Bronchus fibroblast of lung (primary cell): ENCODE measurements around a stretch of chr2.

DNA sequence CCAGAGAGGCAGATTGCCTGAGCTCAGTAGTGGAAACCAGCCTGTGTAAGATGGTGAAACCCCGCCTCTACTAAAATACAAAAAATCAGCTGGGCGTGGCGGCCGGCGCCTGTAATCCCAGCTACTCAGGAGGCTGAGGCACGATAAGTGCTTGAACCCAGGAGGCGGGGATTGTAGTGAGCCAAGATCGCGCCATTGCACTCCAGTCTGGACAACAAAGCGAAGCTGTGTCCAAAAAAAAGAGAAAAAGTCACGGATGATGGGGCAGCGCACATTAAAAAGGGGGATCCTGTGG is 30.2 kb upstream of the RAB6D start:
- RAMPAGE, long total RNA = no peak

DNA sequence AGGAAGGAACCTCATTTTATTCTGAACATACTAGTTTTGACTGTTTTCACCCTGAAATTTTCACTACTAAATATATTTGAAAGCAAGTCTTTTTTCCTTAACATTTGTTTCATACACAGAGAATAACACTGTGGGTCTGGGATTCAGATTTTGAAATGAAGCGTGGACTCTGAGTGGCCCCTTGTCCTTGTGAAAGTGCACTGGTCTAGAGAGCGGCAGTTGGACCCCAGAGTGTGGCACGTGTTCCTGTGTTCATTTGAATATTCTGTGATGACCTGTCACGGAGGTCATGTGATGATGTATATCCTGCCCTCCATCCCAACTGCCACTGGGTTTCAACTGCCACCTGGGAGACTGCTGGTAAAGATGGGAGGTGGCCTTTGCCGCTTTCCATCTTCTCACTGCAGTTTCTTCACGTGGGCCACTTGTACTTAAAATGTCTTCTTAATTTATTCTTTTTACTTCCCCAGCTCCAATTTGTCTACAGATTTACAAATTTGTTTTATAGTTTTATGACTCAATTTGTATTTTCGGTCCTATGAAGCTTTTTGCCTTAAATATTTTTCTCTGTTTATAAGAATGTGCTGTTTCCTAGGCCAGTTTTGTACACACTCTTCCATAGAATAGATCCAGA is 38.7 kb upstream of the RAB6D start:
- RAMPAGE, long total RNA = no peak

- RAMPAGE, long total RNA = no peak
These were observed 50.9 kb upstream of the TUBA3D start for GRCh38 chr2:131424743-131425706.

- RAMPAGE, long total RNA = no peak
These were observed 15.4 kb upstream of the CCDC74A start for GRCh38 chr2:131512004-131513037.

GRCh38 chr2:131725582-131726281 is 198.0 kb downstream of the CCDC74A start:
- RAMPAGE, long total RNA = no peak

DNA sequence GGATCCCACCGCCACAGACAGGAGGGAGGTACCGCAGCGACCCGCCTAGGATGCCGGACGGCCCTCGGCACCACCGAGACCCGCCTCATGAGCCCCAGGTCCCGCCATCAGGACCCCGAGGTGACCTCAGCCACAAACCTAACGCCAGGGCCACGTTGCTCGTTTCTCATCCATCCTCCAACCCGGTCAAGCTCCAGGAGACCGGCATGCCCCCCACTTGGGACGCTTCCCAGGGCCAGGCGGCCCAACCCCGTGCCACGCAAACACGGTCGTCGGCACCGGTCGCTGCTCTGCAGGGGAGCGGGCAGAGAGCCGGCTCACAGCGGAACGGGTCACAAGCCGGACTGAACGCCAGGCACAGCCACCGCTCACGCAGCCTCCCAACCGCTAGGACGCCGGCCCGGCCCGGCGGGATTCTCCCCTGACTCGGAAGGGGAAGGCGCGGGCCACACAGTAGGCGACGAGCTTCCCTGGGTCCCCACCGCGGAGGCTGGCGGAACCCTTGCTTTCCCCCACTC is 95.3 kb upstream of the ANKRD30BL start:
- RAMPAGE, long total RNA = no peak

DNA sequence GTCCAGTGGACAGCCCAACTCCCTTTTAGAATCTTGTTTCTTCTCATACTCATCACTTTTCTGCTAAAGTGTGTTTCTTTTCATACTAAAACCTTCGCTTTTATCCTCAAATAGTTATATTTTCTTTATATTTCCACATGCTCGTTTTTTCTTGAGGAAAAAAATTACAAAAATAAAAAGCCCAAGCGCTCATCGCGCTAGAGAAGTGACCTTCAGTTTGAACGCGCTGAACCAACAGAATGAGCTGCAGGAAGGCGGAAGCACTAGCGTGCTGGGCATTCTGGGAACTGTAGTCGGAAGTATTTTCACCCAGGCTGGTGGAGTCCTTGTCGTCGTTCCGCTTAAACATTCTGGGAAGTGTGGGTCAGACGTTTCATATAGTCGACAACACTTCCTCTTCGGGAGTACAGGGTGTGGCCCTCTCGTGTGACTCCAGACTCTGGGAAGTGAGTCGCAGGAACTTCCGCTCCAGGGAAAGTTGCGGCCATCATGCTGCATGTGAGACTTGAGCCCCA is 84.3 kb upstream of the GPR39 start:
- RAMPAGE, long total RNA = no peak

DNA sequence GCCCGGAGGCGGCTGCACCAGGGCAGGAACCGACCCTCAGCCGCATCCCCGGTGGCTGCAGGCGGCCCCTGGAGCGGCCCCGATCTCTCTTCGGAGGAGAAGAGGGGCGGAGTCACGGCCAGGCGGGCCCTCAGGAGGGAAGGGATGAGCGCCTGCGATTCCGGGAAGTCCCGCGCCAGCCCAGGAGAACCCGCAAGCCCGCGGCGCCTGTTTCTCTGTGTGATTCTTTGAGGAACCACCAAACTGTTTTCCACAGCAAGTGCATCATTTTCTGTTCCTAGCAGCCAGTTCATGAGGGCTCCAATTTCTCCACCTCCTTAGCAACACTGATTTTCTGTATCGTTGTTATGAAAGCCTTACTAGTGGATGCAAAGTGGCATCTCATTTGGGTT is 63.1 kb upstream of the GPR39 start:
- RAMPAGE, long total RNA = no peak

DNA sequence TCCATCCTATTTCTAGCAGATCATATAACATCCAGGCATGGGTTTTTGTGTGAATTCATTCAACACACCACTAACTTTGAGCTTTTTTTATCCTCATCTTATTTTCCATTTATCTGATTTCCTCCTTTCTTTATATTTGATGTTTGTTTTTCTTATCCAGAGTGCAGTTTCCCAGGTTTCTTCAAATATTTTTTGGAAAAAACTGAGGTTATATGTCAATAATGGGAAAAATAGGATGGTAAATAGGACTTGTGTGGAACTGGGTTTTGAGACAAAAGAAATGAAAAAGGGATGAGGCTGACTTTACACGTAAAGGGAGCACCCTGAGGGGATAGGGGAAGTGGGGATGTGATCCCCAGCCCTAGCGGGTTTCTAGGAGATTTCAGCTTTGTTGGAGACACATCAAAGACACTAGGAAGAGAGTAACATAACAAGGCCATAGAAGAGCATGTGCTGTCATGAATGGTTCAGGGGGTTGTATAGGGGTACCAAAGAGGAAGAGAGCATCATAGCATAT is 78.1 kb downstream of the GPR39 start:
- RAMPAGE, long total RNA = no peak

GRCh38 chr2:132670522-132671057 is 585 bp upstream of the LYPD1 start:
- RAMPAGE, long total RNA = no peak

- RAMPAGE, long total RNA = no peak
These were observed 1.3 kb downstream of the NCKAP5 start for GRCh38 chr2:133566760-133567585.

DNA sequence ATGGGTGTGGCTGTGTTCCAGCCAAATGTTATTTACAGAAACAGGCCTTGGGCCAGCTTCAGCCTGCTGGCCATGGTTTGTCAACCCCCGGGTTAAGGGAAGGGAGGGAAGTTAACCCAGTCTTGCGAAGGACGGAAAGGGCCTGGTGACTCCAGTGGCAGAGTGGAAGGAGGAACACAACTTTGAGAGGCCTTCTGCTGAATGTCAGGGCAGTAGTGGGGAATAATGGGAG is 34.3 kb upstream of the NCKAP5 start:
- RAMPAGE, long total RNA = no peak

- RAMPAGE, long total RNA = no peak
These were observed 114.3 kb upstream of the MGAT5 start for GRCh38 chr2:134139414-134140034.

DNA sequence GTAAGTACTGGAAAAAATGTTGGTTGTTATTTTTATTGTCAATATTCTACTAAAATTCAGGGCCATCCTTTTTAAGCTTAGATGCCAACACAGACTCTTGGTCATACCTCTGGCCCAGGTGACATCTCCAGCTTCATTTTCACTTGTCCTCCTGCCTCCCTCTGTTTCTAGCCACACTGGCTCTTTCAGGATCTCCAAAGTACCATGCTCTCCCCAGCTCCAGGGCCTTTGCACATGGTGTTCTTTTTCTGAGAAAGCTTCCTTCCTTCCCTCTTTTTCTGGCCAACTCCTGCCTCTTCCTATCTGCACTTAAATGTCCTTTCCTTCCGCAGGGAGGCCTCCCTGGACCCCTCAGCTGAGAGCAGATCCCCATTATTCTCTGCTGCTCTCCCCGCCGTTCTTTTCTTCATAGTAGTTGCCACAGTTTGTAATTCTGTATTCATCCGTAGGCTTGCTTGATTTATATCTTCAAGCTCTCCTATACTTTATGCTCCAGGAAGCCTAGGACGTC is 98.2 kb upstream of the MGAT5 start:
- RAMPAGE, long total RNA = no peak

DNA sequence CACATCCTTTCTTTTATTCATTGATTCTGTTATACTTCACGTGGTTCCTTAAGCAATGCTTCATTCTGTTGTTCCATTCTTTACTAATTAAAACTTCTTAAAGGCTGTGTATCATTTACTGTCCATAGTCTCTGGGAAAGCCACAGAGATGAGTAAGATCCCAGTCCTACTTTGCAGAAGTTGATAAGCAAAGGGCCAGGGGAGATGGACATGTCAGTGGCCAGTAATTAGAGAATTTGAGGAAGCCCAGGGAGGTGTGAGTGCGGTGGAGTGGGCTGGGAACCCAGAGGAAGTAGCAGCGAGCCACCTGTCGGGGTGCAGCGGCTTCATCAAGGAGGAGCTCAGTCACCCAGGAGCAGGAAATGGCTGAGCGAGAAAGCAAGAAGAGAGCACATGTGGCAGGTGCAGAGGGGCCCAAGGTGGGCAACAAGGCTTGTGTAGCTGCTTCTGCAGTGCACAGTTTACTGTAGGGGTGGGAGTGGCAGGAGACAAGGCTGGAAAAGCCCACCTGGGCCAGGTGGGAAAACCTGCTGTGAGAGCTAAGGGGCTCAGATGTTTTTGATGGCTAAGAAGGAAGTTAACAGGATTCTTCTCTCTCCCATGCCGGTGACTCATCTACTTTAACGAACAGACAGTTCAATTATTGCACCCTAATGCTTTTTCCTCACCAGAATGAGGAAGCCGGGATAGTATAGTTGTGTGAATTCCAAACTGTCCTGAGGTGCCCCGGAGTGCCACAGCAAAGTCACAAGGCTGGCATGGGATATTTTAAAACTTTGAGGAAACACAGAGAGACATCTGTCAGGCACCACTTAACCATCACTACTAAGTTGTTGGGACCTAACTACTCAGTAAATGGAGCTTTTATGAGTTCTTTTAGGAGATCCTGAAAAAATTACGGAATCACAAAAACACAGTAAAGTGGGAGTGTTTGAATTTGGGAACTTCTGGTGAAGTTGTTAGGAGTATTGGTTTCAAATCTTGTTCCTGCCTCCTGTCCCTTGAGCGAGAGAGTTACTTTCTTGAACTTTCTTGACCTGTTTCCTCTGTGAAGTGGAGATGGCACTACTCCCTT is 34.7 kb upstream of the MGAT5 start:
- RAMPAGE, long total RNA = no peak

- RAMPAGE, long total RNA = no peak
These were observed 32.8 kb upstream of the MGAT5 start for GRCh38 chr2:134220863-134221658.

GRCh38 chr2:134233275-134233851 is 20.5 kb upstream of the MGAT5 start:
- RAMPAGE, long total RNA = no peak

DNA sequence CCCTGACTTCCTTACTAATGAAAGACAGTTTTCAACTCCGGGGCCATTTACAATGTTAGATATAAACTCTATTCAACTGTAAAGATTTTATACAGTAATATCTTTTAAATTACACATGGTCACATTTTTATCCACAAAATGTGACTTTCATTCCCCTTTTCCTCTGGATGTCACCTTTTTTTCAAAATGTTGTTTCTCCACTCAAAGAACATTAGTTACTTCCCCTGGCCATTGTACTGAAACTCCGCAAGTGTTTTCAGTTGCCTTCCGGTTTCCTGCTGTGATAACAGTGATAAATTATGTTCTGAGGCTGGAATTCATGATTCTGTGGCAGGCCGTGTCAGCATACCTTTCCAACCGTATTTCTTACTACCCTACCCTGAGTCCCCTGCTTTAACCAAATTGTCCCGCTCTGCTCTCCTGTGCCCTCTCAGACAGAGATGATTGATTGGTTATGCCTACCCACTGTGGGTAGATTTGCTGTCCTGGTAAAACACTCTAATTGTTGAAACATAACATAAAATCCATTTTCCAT is 53.5 kb downstream of the MGAT5 start:
- RAMPAGE, long total RNA = no peak

GRCh38 chr2:134336007-134336819 is 82.3 kb downstream of the MGAT5 start:
- RAMPAGE, long total RNA = no peak

DNA sequence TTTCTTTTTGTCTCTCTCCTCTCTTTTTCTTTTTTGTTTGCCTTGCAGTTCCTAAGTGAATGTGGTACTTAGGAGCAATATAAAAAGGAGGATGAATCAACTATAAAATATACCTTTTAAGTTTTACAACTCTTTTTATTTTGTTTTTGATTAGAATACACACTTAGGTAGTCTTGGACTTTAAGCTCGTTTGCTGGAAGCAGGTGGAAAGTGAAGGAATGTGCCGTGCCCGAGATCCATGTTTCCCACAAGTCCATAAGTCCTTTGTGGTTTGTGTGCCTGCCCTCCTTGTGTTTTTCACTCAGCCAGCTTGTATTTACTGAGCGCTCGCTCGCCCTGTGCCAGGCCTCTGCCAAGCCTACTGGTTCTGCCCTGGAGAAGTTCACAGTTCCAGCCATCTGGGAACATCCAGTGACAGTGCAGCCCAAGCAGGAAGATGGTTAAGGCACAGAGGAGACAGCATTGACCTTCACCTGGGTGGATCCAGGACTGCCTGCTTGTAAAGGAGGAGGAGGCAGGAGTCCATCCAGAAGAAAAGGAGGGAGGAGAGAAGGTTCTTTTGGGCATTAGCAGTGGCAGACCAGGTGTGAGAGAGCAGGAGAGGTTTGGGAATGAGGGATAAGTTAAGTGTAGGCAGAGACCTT is 142.7 kb downstream of the MGAT5 start:
- RAMPAGE, long total RNA = no peak